H4 (cell line): ENCODE data around the gene CAPZA1.

DNA sequence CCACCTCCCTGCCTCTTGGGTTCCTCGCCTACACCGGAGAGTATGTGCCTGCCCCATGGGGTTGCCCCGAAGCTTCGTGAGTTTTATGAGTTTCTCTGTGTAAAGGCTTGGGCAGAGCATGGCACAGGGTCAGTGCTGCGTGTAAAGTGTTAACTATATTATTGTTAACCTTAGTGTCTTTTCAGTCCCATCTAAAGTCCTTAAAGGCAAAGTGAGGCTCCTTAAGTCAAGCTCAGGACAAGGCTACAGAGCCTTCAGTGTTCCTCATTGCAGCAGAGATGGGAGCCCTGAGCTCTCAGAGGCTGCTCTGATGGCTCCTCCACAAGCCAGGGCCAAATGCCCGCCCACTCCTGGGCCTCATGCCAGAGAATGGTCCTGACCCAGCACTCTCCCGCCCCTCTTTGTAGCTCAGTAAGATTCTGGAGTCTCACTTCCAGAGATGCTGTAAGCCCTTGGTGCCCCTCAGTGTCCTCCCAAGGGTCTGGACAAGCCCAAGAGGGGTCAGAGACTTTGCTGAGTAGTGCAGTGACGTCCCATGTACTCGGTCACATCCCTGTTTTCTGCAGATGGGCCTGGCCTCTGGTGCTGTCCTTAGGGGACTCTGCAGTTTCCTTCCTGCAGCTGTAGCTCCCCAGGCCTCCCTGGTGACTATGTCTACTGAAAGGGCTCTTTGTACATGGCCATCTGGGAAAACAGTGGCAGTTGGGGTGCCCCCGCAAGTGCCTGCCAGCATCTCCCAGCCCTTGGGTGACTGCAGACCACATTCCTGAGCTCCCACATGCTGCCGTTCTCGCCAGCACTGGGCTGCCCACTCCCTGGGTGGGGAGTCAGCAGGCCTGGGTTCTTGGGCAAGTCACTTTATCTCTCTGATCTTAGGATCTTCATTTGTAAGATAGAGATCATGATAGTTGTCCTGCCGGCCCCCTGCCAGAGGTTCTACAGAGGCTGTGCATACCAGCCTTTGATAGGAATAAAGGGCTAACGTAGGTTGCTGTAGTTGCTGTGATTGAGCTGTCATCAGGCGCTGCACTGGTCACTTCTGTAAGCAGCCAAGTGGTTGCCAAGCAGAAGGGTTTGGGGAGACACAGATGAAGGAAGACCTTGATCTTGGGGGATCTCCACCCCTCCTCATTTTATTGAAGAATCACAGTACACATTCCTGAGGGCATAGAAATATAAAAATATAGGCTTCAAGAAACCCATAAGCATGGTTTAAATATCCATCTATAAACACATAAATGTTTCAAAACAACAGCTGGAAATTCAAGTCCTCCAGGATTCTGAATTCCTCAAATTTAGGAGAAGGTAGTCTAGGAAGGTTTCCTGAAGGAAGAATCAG lies 37.5 kb upstream of the KCNA10 start:
- RAMPAGE, long total RNA = no peak

- RAMPAGE, long total RNA = no peak
These were observed 25.1 kb upstream of the KCNA2 start for GRCh38 chr1:110631131-110631865.

- RAMPAGE, long total RNA = no peak
These were observed 1.4 kb downstream of the CD53 start for GRCh38 chr1:110874144-110875011.

DNA sequence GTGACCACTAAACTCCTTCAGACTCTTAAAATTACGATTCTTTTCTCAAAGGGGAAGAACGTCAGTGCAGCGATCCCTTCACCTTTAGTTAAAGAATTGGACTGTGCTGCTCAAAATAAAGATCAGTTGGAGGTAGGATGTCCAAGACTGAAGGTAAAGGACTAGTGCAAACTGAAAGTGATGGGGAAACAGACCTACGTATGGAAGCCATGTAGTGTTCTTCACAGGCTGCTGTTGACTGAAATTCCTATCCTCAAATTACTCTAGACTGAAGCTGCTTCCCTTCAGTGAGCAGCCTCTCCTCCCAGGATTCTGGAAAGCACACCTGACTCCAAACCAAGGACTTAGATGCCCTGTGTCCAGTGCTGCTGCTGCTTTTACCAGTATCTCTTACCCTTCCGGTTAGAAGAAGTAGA lies 13.8 kb downstream of the DENND2D start:
- RAMPAGE, long total RNA = no peak

DNA sequence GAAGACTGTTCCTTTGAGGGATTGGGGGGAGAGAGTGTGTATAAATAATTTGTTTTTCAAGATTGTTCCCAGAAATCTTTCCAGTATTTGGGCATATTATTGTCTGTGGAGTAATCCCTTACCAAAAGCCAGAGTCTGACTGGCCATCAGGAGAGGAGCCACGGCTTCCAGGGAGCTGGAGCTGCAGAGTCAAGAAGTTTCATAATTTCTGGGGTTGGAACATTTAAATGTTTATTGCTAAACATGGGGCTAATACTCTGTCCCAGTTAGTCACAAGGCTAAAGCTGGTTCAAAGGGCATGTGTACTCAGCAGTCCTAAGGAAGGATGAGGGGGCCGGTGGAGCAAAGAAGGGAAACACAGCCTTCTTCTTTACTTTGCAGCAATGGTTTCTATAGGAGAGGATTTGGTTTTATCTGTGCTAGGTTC lies 9.5 kb downstream of the DENND2D start:
- RAMPAGE, long total RNA = no peak

DNA sequence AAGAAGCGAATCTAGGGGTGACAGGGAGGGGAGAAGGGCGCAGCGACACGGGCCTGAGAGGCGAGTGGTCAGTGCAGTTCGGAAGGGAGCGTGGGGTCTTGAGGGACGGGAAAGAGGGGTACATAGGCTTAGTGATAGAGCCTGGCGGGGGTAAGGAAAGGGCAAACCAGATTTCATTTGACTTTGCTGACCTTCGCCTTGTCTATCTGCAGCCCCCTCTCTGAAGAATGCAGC lies 278 bp downstream of the ATP5PB start:
- RAMPAGE, long total RNA = no peak

- RAMPAGE, long total RNA = no peak
These were observed 2.3 kb upstream of the ADORA3 start for GRCh38 chr1:111505585-111506344.

DNA sequence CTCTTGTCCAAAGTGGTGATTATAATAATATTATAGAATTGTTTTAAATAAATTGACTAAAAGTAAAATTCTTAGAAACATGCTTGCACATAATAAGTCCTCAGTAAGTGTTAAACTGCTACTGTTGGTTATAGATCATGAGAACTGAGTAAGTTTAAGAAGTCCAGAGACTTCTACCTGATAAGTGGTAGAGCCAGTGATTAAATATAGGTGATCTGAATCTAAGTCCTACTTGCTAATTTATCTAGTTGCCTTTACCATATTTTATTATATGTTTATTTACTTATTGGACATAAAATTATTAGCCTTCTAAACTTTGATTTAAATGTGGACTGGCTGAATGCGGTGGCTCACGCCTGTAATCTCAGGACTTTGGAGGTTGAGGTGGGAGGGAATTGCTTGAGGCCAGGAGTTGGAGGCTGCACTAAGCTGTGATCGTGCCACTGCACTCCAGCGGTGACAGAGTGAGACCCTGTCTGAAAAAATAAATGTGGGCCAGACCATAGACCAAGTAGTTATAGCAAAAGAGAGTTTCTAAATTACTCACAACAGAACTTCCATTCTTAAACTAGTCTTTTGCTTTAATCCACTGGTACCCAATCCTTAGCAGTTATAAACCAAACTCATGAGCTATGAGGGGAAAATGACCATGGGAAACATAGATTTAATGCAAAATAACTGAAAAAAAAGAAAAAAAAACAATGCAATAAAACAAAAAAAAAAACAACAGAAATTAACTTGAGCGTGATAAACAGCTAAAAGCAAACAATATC lies 35.2 kb downstream of the RAP1A start:
- RAMPAGE, long total RNA = no peak

- RAMPAGE, long total RNA = no peak
These were observed 49.1 kb downstream of the INKA2 start for GRCh38 chr1:111690128-111690486.

- RAMPAGE, long total RNA = no peak
These were observed 22.0 kb downstream of the INKA2 start for GRCh38 chr1:111716768-111717961.

DNA sequence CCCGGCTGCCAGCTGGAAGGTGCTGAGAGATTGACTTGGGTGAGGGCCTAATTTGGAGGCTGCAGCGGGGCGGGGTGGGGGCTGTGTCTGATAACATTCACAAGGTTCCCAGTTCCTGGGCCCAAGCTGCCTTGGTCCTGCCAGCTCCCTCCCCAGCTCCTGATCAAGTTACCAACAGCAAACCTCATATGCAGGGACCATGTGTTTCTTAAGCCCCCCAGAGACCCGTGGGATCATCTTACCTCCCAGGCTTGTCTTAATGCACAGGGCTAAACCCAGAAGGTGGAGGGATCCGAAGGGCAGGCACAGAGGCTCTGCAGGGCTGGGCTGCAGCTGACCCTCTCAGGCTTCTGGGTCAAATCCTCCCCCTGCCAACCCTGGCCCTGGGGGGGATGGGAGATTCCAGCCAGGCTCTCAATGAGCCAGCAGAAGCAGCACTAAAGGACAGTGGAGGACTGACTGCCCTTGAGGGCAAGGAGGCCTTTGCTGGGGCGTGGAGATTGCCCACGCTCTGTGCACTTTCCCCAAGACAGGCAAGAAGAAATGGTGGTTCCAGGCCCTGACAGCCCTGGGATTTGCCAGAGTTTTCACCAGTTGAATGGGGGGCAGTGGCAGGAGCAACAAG lies 9.6 kb downstream of the INKA2 start:
- RAMPAGE, long total RNA = no peak

GRCh38 chr1:111736912-111737436 lies 2.2 kb downstream of the INKA2 start:
- RAMPAGE, long total RNA = no peak

- RAMPAGE, long total RNA = no peak
These were observed 102.2 kb downstream of the KCND3 start for GRCh38 chr1:111887241-111887705.

- RAMPAGE, long total RNA = no peak
These were observed 1.2 kb upstream of the KCND3 start for GRCh38 chr1:111990443-111991350.

DNA sequence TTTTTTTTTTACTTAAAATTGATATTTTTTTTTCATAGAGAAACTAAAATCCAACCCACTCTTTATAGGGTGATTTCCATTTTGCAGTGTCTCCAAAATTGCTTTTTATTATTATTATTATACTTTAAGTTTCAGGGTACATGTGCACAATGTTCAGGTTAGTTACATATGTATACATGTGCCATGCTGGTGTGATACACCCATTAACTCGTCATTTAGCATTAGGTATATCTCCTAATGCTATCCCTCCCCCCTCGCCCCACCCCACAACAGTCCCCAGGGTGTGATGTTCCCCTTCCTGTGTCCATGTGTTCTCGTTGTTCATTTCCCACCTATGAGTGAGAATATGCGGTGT lies 197.0 kb upstream of the CTTNBP2NL start:
- RAMPAGE, long total RNA = no peak

GRCh38 chr1:112247913-112248328 lies 148.1 kb upstream of the CTTNBP2NL start:
- RAMPAGE, long total RNA = no peak

DNA sequence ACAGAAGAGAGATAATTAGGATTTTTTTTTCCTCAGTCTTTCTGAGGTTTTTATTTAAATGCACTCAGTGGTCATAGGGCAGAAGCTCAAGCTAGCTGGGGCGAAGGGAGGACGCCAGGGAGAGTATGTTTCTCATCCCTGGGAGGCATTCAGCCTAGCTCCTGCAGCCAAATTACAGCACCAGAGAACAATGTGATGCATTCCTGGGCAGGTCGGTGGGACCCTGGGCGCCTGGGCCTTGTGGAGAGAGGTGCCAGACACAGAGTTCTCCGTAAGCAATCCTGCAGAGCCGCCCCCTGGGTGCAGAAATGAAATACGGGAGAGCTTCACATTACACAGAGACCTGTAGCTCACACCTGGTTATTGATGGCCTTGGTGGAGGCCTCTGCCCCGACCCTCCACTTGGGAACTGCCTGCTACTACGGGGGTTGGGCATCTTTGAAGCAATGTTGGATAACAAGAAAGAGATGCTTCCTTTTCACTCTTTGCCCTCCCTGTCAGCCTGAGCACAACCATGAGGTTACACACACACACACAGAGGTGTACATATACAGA lies 15.5 kb downstream of the WNT2B start:
- RAMPAGE, long total RNA = no peak

DNA sequence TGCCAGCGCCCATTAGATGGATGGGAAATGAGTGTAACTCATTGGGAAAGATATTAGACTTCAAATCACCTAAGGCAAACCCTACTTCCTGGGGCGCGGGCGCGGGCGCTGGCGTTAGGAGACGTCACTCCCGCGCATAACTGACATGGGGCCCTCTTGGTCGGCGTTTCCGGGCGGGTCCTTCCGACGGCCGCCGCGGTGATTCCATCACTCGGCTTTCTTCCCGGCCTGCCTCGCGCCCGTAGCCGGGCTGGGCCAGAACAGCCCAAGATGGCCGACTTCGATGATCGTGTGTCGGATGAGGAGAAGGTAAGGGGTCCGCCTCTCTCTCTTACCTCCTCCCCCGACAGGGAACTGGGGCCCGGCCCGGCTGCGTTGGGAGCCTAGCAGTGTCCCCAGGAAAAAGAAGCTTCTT lies at the start of gene CAPZA1:
TSS of gene CAPZA1 (plus strand) at position 258 of the 415 bp plus-strand sequence.
- RAMPAGE, long total RNA = start-site peak on the plus strand centred at position 257 of the sequence, 9 bp wide, 168 reads

DNA sequence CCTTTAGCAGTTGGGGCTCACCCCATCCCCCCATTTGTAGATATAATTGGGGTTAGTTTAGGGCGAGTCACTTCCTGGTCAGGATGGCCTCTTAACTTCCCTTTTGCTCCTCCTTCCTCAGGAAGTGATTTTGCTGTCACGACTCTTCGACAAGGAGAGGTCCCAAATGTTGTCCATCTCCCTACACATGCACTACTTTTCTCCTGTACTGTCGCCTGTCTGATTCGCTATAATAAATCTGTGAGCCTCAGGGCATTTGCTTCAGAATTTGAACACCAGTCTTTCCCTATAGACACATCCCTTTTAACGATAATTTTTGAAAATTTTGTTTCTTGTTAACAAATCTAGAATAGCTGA lies 586 bp downstream of the CAPZA1 start:
- RAMPAGE, long total RNA = no peak

DNA sequence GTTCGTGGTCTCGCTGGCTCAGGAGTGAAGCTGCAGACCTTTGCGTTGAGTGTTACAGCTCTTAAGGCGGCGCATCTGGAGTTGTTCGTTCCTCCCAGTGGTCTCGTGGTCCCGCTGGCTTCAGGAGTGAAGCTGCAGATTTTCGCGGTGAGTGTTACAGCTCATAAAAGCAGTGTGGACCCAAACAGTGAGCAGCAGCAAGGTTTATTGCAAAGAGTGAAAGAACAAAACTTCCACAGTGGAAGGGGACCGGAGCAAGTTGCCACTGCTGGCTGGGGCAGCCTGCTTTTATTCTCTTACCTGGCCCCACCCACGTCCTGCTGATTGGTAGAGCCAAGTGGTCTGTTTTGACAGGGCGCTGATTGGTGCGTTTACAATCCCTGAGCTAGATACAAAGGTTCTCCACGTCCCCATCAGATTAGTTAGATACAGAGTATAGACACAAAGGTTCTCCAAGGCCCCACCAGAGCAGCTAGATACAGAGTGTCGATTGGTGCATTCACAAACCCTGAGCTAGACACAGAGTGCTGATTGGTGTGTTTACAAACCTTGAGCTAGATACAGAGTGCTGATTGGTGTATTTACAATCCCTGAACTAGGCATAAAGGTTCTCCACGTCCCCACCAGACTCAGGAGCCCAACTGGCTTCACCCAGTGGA lies 102.1 kb downstream of the SLC16A1 start:
- RAMPAGE, long total RNA = no peak